Measurements from ENCODE around the gene ATOH1.

- PRO-cap, 3 experiments: no peak in any of the 3 experiments
Measured at GRCh38 chr4:88771671-88772411, 74.2 kb upstream of the NAP1L5 start.

- PRO-cap, 3 experiments: no peak in any of the 3 experiments
Measured at GRCh38 chr4:88811994-88812923, 114.6 kb upstream of the NAP1L5 start.

DNA sequence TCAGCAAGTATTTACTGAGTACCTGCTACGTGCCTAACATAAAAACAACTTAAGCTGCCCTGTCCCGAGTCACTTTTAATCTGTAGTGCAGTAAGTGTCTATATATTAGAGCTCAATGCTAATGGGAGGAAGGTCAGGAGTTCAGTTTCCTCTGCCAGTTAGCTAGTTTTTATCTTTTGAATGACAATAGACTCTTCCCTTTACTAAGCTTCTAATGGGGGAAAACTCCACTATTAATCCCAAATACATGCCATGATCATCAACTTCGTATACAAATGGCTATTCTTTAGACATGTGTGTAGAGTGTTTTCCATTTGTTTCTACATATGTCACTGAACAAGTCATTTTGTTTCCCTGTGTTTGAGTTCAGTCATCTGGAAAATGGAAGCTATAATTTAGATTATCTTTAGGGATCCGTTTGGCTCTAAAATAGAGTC is 118.8 kb upstream of the NAP1L5 start:
- PRO-cap, 3 experiments: no peak in any of the 3 experiments

DNA sequence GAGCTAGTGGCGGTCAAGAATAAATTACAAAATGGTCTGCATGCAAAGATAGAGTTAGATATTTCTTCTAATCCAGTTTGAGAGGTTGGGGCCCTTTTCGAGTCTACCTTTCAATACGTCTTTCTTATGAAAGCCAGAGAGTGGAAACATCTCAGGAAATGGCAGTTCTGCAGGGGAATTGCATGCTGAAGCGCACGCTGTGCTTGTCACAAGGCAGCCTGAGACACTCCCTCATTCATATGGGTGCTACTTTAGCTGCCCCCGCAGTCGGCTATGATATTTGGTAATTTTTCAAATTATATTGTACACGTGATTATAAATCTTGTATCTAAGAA is 145.4 kb upstream of the NAP1L5 start:
- PRO-cap, 3 experiments: no peak in any of the 3 experiments

- PRO-cap, 3 experiments: no peak in any of the 3 experiments
Measured at GRCh38 chr4:88960444-88960907, 96.5 kb downstream of the FAM13A start.

GRCh38 chr4:89009061-89009435 is 47.9 kb downstream of the FAM13A start:
- PRO-cap, 3 experiments: no peak in any of the 3 experiments

- PRO-cap, 3 experiments: peak in 1 of 3 experiments; most common minus-strand start chr4:89112388 (in 1)
Measured at GRCh38 chr4:89112012-89112796, 871 bp downstream of the TIGD2 start.

DNA sequence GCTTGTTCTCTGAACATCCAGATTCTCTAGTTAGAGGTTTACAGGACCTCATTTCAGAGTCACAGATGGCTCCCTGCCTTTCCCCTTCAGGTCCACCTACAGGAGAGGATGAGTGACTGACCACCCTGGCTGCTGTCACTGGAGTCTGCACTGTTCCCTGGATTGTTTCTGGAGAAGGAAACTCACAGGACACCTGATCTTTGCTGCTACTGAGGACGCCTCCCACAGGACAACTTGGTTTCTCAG is 58.3 kb downstream of the GPRIN3 start:
- PRO-cap, 3 experiments: peak in 1 of 3 experiments; most common minus-strand start position 170 of the sequence (in 1)

- PRO-cap, 3 experiments: no peak in any of the 3 experiments
Measured at GRCh38 chr4:89306351-89307216, 1.0 kb downstream of the GPRIN3 start.

GRCh38 chr4:89765778-89766447 is 71.0 kb downstream of the SNCA start:
- PRO-cap, 3 experiments: no peak in any of the 3 experiments

DNA sequence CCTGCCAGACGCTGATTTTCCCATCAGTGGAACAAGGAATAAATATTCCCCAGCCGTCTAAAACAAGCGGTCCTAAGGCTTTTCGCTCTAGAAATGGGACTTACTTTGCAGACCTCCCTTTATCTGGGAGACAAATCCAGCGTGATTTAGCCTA is 813 bp upstream of the SNCA start:
- PRO-cap, 3 experiments: no peak in any of the 3 experiments

- PRO-cap, 3 experiments: no peak in any of the 3 experiments
Measured at GRCh38 chr4:90645895-90646356, 518.7 kb downstream of the CCSER1 start.

DNA sequence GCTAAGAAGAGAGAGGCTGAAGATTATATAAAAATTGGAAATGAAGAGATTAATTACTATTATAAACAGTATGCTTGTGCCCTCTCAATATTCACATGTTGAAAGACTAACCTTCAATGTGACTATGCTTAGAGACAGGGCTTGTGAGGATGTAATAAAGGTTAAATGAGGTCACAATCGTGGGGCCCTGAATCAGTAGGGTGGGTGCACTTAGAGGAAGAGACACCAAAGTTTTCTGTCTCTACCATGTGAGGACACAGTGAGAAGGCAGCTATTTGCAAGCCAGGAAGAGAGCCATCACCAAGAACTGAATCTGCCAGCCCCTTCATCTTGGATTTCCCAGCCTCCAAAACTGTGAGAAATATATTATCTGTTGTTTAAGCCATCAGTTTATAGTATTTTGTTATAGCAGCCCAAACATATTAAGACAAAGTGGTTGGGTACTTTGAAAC is 522.1 kb downstream of the CCSER1 start:
- PRO-cap, 3 experiments: no peak in any of the 3 experiments

DNA sequence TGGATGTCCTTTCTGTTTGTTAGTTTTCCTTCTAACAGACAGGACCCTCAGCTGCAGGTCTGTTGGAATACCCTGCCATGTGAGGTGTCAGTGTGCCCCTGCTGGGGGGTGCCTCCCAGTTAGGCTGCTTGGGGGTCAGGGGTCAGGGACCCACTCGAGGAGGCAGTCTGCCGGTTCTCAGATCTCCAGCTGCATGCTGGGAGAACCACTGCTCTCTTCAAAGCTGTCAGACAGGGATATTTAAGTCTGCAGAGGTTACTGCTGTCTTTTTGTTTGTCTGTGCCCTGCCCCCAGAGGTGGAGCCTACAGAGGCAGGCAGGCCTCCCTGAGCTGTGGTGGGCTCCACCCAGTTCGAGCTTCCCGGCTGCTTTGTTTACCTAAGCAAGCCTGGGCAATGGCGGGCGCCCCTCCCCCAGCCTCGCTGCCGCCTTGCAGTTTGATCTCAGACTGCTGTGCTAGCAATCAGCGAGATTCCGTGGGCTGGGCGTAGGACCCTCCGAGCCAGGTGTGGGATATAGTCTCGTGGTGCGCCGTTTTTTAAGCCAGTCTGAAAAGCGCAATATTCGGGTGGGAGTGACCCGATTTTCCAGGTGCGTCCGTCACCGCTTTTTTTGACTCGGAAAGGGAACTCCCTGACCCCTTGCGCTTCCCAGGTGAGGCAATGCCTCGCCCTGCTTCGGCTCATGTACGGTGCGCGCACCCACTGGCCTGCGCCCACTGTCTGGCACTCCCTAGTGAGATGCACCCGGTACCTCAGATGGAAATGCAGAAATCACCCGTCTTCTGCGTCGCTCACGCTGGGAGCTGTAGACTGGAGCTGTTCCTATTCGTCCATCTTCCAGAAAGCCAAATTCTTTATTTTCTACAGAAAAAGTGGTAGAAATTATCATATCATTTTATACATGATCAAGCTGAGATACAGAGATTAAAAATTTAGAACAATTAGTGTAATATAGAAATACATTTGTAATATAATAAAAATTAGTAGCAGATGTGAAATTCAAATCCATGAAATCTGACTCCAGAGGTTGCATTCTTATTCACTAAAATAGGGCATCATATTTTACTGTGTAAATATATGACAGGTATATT is 512.2 kb upstream of the GRID2 start:
- PRO-cap, 3 experiments: no peak in any of the 3 experiments

GRCh38 chr4:92305114-92305940 is 1.6 kb downstream of the GRID2 start:
- PRO-cap, 3 experiments: peak in 2 of 3 experiments; most common plus-strand start chr4:92305768 (in 1); most common minus-strand start chr4:92305611 (in 2)

DNA sequence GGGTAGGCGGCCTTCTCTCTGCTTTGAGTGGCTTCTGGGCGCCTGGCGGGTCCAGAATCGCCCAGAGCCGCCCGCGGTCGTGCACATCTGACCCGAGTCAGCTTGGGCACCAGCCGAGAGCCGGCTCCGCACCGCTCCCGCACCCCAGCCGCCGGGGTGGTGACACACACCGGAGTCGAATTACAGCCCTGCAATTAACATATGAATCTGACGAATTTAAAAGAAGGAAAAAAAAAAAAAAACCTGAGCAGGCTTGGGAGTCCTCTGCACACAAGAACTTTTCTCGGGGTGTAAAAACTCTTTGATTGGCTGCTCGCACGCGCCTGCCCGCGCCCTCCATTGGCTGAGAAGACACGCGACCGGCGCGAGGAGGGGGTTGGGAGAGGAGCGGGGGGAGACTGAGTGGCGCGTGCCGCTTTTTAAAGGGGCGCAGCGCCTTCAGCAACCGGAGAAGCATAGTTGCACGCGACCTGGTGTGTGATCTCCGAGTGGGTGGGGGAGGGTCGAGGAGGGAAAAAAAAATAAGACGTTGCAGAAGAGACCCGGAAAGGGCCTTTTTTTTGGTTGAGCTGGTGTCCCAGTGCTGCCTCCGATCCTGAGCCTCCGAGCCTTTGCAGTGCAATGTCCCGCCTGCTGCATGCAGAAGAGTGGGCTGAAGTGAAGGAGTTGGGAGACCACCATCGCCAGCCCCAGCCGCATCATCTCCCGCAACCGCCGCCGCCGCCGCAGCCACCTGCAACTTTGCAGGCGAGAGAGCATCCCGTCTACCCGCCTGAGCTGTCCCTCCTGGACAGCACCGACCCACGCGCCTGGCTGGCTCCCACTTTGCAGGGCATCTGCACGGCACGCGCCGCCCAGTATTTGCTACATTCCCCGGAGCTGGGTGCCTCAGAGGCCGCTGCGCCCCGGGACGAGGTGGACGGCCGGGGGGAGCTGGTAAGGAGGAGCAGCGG is at the start of gene ATOH1:
Gene ATOH1 (plus strand): TSS at position 448 of the 953 bp plus-strand sequence.
- PRO-cap, 3 experiments: no peak in any of the 3 experiments

DNA sequence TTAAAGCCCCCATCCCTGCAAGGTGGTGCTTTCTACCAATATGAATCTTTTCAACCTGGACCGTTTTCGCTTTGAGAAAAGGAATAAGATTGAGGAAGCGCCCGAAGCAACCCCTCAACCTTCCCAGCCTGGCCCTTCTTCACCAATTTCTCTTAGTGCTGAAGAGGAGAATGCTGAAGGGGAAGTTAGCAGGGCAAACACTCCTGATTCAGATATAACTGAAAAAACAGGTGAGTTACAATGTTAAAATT is 615 bp downstream of the SMARCAD1 start:
- PRO-cap, 3 experiments: no peak in any of the 3 experiments

DNA sequence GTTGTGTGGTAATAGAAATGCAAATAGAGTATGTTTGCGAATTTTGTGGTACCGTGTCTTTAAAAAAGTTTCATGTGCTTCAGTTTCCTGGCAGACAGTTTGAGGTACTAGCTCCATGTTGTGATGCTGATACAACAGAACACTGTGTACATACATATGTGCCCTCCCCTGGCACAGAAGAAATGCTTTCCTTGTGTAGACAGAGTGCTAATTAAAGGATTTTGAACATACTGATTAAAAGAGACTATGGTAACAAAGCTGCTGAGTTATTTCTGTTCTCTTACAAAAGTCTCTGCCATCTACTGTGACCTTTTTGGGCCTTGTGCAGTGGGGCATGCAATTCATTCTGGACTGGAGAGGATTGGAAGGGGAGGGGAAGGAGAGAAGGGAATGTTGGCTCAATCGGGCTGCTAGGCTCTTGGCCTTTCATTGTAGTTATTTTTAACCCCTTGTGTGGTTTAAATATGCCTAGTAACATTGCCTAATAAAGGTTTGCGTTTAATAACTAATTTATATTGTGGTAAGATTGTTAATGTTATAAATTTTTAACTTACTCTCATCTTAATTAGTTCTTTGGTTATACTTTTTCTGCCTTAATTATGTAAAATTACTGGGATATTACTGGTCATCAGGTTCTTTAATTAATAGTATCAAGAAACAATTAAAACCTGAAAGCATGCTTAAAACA is 6.0 kb downstream of the PDLIM5 start:
- PRO-cap, 3 experiments: no peak in any of the 3 experiments

DNA sequence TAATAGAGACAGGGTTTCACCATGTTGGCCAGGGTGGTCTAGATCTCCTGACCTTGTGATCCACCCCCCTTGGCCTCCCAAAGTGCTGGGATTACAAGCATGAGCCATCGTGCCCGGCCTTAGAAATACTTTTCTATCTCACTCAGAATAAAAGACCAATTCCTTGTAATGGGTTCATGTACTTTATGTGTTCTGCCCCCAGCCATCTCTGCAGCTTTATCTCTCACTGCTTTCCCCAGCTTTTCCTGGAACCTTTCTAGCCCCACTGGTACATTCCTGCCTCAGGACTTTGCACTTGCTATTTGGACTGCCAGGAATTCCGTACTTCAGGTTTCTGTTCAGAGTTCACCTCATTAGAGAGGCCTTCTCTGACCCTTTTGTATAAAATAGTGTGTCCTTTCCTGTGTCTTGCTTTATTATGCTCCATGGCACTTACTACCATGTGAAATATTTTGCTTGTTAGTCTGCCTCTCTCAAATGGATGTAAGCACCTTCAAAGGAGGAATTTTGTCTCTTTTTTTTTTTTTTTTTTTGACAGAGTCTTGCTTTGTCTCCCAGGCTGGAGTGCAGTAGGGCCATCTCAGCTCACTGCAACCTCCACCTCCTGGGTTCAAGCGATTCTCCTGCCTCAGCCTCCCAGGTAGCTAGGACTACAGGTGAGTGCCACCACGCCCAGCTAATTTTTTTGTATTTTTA is 112.5 kb downstream of the PDLIM5 start:
- PRO-cap, 3 experiments: no peak in any of the 3 experiments

DNA sequence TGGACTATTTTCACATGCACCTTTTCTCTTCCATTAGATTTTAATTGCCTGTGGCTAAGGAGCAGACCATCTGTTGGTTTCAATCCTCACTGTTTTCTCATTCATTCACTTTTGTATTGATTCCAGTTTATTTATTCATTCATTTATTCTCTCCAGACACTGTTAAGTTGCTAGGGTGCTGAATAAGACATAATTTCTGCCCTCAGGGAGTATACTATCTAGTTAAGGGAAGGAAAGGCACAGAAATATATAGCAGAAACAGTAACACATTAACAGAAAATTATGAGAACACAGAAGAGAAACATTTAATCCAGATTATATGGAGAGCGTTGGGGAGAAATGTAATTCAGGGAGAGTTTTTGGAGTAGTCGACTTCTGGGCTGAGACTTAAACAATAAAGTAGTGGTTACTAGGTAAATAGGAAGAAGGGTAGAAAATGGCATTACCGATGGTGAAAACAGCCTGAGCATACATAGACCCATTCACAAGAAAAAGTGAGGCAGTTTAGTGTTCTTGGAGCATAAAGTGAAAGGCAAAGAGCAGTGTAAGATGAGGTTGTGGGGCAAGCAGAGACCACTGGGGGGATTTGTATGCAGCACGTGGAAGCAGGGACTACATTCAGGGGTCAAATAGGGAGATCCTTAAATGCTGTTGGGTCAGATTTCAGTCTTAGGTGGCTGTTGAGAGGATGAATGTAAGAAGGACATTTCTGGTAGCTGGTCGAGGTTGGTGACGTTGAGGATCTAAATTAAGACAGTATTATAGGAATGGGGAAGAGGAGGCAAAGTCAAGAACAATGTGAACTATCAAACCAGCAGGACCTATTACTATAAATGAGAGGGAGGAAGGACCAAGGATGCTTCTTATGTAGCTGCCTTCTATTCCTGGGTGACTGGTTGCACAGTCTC is 118.8 kb upstream of the BMPR1B start:
- PRO-cap, 3 experiments: no peak in any of the 3 experiments

All from Metastatic Breast Carcinoma in the Ovary (tissue), 3 donors.